GM19240 (cell line): ENCODE data around the gene F7.

DNA sequence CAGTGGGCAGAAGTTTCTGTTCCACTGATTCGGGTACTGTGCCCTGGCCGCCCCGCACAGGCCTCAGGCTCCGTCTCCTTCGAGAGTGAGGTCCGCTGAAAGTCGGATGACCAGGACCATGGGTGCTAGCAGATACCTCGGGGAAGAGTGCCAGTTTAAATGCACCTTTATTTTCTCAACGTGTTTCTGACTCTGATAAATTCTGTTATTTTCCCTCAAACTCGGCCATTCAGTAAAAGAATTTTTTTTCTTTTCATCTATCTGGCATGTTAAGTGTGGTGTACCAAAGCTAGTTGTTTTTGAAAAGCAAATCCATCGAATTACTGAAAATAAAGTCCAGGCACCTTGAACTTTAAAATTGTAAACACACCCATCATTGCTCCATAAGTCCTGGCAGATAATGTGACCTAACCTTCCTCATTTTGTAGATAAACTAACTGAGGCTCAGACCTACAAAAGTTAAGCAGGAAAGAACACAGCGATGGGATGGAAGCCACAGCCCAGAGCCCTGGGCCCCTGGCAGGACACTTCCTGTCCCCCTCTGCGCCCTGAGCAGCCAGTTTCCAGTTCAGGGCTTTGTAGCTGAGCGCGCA is 126.8 kb downstream of the SOX1 start:
- RRBS: no CpG with 5 or more reads among the region's 15 CpGs

- RRBS: 54% methylated on average over 2 of the region's 17 CpGs
Measured at GRCh38 chr13:112249266-112249793, 126.8 kb upstream of the SPACA7 start.

GRCh38 chr13:112526464-112527333 is 61.3 kb downstream of the TUBGCP3 start:
- RRBS: no CpG with 5 or more reads among the region's 9 CpGs

- RRBS: no CpG with 5 or more reads among the region's 6 CpGs
Measured at GRCh38 chr13:112527334-112527782, 60.6 kb downstream of the TUBGCP3 start.

- RRBS: no CpG with 5 or more reads among the region's 4 CpGs
Measured at GRCh38 chr13:112537863-112539009, 49.7 kb downstream of the TUBGCP3 start.

DNA sequence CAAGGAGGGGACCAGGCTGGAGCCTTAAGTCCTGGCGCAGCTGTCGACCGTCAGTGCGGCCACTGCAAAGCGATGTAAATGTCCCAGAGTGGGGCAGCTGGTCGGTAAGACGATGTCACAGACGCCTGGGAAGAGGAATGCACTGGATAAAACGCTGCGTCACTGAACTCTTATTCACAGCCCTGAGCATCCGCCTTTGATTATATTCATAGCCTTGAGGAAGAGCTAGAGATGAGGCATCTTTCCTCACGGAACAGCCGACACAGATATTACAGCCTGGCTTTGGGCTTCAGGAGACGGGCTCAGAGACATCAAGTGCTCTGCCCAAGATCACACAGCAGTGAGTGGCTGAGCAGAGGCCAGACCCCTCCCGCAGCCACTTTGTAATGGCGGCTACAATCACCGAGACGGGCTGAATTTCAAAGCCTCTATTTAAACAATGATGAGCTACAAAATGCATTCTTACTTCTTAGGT is 17.7 kb upstream of the TUBGCP3 start:
- RRBS: no CpG with 5 or more reads among the region's 18 CpGs

DNA sequence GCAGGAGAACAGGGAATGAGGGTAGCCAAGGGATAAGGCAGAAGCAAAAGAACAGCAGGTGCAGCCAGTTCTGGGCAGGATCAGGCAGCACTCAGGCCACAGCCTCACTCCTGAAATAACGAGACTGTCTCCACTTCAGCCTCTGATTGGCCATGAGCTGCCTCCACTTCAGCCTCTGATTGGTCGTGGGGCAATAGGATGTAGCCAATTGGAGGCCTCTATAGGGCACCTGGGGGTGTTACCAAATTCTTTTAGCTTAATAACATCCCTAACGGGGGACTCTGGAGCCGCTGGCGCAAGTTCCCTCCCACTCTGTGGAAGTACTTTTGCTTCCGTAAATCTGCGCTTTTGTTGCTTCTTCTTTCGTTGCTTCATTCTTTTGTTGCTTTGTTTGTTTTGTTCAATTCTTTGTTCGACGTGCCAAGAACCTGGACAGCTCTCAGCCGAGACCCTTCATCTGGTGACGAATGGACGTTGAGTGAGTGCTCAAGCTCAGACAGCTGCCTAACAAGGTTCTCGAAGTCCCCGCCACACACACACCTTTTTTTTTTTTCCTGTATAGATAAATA is 31.8 kb upstream of the TUBGCP3 start:
- RRBS: no CpG with 5 or more reads among the region's 15 CpGs

DNA sequence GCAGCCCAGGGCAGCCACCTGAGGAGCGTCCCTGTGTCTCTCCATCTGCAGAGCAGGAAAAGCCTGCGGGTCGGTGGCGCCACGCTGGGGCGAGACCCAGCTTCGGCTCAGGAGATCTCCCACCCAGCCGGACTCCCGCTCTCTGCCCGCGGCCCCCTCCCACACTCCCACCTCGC is 476 bp upstream of the ATP11A start:
- RRBS: 2% methylated on average over 5 of the region's 12 CpGs

DNA sequence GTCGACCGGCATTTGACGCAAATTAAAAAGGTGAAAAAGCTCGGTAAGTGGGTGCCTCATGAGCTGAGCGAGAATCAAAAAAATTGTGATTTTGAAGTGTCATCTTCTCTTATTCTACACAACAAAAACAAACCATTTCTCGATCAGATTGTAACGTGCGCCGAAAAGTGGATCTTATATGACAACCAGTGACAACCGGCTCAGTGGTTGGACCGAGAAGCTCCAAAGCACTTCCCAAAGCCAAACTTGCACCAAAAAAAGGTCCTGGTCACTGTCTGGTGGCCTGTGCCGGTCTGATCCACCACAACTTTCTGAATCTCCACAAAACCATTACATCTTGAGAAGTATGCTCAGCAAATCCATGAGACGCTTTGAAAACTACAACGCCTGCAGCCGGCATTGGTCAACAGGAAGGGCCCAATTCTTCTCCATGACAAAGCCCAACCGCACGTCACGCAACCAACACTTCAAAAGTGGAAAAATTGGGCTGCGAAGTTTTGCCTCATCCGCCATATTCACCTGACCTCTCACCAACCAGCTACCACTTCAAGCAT is 17.8 kb downstream of the ATP11A start:
- RRBS: over 99% methylated on average over 6 of the region's 20 CpGs

DNA sequence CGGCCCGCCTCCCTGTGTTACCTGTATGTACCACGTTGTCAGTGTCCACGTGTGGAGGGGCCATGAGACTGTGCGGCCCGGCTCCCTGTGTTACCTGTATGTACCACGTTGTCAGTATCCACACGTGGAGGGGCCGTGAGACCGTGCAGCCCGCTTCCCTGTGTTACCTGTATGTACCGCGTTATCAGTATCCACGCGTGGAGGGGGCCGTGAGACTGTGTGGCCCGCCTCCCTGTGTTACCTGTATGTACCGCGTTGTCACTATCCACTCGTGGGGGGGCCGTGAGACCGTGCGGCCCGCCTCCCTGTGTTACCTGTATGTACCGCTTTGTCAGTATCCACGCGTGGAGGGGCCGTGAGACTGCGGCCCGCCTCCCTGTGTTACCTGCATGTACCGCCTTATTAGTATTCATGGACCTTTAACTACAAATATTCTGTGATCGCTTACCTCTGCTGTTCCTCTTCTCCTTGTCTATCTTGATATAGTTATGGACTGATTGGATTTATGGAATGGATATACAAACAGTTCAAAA is 38.6 kb downstream of the ATP11A start:
- RRBS: no CpG with 5 or more reads among the region's 32 CpGs

- RRBS: no CpG with 5 or more reads among the region's 46 CpGs
Measured at GRCh38 chr13:112728856-112729875, 39.3 kb downstream of the ATP11A start.

- RRBS: no CpG with 5 or more reads among the region's 10 CpGs
Measured at GRCh38 chr13:112735491-112735910, 45.7 kb downstream of the ATP11A start.

DNA sequence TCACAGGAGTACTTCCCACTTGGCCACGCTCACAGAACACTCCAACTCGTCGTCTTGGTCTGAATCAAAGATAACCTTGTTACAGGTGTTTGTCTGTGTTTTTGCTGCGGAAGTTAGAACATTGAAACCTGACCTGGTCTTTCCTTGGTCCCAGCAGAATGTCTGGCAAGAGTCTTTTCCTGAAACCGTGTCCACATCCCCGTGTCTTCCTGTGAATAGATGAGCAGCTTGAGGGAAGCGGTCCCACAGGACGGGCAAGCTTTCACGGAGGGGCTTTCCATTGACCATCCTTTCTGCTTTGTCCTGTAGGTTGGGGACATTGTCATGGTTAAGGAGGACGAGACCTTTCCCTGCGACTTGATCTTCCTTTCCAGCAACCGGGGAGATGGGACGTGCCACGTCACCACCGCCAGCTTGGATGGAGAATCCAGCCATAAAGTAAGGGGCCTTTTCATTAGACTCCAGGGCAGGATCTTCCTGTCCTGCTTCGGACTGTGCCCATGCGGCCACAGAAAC is 126.0 kb downstream of the ATP11A start:
- RRBS: no CpG with 5 or more reads among the region's 17 CpGs

DNA sequence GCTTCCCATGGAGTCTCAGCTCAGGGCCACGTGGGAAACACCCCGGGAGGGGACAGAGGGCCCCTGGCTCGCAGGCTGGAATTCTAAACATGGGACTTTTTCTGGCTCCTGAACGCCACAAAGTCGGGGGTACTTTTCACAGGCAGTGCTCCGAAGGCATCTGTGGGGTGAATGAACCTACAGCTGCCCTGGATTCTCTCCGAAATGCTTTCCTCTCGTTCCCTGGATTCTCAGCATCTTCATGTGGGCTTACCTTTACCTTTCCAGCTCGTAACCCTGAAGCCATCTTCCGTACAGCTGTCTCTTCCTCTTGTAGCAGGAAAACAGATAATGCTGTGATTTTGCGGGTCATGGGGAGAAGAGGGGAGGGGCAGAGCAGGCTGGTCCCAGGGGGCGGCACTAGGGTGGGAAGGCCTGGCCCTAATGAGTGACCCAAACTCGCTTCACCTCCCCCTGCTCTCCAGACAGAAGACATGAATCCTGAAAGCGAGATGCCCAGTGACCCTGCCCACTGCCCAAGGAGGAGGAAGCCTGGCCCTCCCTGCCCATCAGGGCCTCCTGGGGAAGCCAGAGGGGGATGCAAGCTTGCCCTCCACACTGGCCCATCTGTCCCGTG is 81.0 kb upstream of the MCF2L start:
- RRBS: no CpG with 5 or more reads among the region's 15 CpGs

- RRBS: no CpG with 5 or more reads among the region's 32 CpGs
Measured at GRCh38 chr13:112891279-112892029, 77.6 kb upstream of the MCF2L start.

DNA sequence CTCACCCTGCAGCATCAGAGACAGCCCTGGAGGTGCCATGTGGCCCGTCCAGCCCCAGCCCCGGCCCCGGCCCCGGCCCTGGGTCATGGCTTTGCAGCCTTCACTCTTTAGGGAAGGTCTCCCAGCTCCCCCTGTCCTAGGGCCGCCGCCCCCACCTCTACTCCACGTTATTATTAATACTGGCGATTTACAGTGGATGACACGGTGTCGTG is 71.2 kb upstream of the MCF2L start:
- RRBS: no CpG with 5 or more reads among the region's 10 CpGs

DNA sequence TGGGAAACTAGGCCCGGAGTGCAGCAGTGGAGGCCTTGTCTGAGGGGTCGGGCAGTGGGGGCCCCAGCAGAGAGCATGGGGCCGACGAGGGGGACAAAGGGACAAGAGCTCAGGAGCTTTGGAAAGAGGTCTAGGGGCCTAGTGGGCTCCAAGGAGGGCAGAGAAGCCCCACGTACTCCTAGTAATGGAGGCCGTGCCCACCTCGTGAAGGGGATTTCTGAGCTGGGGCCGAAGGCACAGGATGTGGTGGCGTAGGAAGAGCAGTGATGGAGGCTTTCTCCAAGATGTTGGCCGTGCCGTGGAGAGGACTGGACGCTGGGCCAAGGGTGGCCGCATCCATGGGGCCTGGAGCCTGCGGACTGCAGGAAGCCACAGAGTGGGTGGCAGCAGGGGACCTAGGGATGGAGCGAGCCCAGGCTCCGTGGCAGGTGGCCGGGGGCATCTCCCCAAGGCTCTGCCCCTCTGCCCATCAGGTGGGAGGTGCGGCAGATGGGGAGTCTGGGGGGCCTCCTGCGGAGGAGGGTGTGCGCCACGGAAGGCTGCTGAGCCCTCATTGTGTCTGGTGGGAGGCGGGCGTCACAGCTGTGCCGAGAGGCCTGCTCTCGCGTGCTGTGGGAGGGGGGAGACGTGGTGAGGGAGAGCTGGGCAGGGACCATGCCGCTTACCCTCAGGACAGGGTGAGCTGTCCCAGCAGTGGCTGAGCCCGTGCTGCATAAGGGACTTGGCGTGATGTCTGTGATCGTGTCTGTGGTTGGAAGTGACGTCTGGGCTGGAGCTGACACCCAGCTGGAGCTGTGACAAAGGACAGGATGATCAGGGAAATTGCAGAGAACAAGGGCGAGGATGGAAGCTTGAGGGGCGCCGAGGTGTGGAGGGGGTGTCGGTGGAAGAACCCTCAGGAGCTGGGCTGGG is 13.3 kb downstream of the MCF2L start:
- RRBS: 83% methylated on average over 1 of the region's 36 CpGs

- RRBS: 84% methylated on average over 19 of the region's 39 CpGs
Measured at GRCh38 chr13:113045188-113046201, 60.1 kb upstream of the F7 start.

DNA sequence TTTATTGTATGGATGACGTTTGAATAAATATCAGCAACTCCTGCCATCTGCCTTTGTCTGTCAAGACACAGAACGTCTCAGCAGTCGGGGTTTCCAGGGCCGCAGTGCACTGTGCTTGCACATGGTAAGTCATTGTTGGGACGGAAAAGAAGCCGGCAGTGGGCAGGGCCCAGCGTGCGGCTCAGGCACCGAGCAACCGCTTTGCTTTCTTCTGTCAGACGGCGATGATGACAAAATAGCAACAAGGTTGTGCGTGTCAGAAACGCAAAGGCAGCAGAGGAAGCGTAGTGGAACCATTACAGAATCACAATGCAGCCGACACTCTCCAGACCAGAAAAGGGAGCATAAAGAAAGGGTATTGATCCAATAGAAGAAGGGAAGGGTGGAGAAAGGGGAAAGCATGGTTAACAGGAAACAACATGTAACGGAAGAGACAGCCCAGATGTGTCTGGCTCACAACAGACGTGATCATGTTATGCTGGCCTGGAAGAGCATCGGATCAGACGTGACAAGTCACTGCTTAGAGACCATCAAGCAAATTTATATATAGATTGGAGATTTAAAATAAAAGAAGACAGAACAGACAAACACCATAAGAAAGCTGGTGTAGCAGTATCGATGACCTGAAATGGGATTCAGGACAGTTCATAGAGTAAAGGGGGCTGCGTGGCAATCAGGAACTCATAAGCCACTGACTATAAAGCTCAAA is 6.9 kb upstream of the F7 start:
- RRBS: no CpG with 5 or more reads among the region's 22 CpGs

- RRBS: 85% methylated on average over 1 of the region's 8 CpGs
Measured at GRCh38 chr13:113105544-113105944, at the start of gene F7. Gene F7, plus strand, starts transcription at chr13:113105791.